HEK293 (cell line): ENCODE measurements around the genes CXCR6, CCR5, LTF, MYL3 and PTH1R.

- PRO-cap: no peak
- RRBS, 2 experiments: no CpG with 5 or more reads among the region's 1 CpG
Observed at GRCh38 chr3:45816726-45817036, 20.3 kb upstream of the SLC6A20 start.

DNA sequence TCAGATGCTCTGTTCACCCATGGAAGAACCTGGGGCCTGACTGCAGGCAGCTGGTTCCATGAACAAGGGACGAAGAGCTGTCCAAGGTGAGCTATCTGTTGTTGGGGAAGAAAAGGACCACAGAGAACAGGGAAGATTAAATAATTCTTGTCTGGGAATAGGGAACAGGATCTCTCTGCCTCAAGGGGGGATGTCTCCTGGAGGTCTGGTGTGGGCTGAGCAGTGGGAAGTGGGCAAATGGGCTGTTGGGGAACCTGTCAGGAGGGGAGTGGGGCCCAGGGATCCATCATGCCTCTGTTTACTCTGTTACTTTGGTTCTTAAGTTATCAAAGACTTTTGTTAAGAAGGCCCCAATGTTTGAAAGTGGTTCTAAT lies 22.8 kb upstream of the CXCR6 start:
- PRO-cap: no peak
- RRBS, 2 experiments: no CpG with 5 or more reads among the region's 1 CpG

DNA sequence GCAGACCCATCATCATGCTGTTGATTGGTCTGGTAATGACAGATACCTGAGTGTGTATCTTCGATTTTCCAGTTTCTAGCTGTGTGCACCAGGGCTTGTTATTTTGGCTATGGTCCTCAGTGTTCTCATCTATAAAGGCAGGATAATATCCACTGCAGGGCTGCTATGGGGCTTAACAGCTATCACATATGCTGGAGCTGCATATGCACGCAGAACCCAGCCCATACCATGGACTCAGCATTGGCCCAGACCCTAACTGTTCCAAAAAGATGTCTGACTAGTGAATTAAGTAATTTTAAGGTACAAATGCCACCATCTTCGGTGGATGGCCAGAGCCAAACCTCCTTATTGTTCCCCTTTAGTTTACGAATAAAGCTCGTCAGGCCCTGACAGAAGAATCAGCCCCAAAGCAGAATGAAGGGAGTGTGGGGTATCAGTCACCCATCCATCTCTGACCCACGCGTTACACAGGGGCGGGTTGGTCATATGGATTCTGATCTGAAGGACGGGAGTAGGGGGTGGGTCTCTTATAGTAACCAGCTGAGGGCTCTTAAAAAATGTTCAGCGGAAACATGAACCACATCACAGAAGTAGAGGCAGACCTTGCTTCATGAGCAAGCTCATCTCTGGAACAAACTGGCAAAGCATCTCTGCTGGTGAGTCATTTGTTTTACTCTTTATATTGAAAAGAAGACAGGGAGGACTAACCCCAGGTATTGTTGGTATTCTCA lies at the start of gene CXCR6:
TSS of gene CXCR6 (plus strand) at position 580 of the 731 bp plus-strand sequence.
- PRO-cap: no peak
- RRBS, 2 experiments: no CpG with 5 or more reads among the region's 10 CpGs

- PRO-cap: no peak
- RRBS, 2 experiments: no CpG with 5 or more reads among the region's 6 CpGs
Observed at GRCh38 chr3:45986256-45986817, 9.3 kb downstream of the FYCO1 start.

DNA sequence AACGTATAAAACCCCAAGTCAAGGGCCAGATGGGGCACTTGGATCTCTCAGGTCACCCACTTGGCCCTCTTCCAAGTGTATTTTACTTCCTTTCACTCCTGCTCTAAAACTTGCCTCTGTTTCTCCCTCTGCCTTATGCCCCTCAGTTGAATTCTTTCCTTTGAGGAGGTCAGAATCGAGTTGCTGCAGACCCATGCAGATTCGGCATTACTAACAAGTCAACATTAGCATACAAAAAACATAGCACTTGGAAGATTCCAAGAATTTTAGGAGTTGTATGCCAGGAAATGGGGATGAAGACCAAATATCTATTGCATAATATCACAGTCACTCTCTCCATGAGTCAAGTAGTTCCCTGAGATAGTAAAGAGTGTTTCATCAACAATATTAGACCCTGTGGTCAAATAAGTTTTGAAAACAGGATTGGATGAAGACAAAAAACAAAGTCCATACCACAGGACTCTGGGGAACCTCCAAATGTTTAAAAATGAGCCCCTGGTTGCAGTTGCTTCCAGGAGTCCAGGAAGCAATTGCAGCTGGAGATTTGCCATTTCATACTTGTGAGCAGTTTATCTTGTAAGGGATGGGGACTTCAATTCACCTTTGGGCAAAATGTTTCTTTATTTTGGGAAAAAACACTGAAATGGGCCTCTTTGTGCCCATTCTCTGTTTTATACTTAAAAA lies 11.0 kb upstream of the FYCO1 start:
- PRO-cap: no peak
- RRBS, 2 experiments: no CpG with 5 or more reads among the region's 3 CpGs

DNA sequence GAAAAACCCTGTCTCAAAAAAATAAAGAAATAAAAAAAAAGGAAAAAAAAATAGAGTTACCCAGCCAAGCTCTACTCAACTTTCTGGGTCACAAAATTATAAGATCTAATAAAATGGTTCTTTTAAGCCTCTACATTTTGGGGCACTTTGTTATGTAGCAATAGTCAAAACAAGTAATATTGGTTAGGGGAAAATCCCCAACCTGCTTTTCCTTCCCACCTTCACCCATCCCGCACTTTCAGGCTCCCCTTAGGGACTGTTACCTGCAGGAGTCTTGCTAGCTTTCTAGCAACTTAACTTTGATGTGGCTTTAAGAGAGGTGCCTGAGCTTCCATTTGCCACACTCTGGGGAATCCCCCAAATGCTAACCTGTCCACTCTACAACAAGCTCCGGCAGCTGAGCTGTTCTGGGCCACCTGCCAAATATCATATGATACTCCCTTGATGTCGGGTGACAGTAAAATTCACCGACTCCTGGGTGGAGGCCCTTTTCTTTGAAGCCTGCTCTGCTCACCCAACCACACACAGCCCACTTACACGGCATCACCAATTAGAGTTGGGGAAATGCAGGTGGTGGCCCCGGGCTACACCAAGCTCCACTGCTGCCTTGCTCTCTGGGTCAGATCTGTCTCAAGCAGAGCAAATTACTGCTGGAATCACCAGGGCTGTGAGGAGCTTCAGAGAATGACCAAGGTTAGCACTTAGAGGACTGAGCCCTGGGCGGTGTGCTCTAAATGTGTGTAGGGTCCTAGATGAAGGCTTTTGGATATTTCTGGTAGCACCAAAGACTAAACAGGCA lies 38.0 kb upstream of the XCR1 start:
- PRO-cap: no peak
- RRBS, 2 experiments: no CpG with 5 or more reads among the region's 7 CpGs

DNA sequence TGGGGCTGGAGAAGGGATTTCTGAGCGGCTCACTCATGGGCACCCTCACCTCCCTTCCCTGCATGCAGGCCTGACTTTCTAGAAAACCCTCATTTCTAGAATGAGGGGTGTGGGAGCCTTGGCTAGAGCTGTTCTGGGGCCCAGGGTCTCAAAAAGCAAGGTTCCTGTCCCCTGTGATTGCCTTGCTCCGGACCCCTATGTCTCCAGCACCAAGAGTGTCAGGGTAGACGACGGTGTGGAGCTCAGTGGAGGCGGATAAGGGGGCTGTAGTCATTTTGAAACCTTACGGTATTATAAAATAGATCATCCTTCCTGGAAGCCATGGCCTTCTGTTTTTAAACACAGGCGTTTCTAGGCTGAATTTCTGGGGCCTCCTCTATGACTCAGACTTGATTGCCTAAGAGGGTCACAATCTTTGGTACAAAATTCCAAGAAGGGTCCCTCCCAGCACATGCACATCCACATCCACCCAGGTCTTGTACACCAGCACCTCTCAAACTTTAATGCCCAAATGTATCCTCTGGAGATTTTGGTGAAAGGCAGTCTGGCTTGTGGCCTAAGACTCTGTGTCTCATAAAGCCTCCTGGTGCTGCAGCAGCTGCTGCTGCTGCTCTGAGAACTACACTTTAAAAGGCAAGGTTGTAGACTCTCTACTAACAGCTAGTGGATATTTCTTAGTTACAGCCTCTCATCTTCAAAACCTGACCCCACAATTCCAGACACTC lies 70.5 kb upstream of the XCR1 start:
- PRO-cap: no peak
- RRBS, 2 experiments: no CpG with 5 or more reads among the region's 7 CpGs

- PRO-cap: no peak
- RRBS, 2 experiments: no CpG with 5 or more reads among the region's 5 CpGs
Observed at GRCh38 chr3:46162852-46163630, 45.1 kb downstream of the CCR1 start.

- PRO-cap: no peak
- RRBS, 2 experiments: no CpG with 5 or more reads among the region's 4 CpGs
Observed at GRCh38 chr3:46206638-46207083, 1.5 kb downstream of the CCR1 start.

DNA sequence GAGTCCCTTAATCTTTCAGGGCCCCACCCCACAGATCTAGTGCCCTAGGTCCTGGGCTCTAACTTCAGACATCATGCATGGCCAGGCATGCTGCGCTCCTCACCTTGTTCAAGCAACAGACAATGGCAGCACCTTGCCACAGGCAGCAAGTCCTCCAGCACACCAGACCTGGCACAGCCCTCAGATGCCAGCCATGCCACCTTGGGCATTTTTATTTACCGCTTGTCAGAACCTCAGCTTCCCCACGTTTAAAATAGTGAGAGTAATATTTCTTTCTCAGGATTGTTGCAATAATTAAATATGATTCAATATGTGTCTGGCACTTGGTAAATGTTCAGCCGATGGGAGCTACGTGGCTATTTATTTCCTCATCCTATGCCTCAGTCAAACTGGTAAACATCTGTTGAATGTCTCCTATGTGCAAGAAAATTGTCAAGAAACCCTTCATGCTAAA lies 14.4 kb upstream of the CCR1 start:
- PRO-cap: no peak
- RRBS, 2 experiments: no CpG with 5 or more reads among the region's 5 CpGs

DNA sequence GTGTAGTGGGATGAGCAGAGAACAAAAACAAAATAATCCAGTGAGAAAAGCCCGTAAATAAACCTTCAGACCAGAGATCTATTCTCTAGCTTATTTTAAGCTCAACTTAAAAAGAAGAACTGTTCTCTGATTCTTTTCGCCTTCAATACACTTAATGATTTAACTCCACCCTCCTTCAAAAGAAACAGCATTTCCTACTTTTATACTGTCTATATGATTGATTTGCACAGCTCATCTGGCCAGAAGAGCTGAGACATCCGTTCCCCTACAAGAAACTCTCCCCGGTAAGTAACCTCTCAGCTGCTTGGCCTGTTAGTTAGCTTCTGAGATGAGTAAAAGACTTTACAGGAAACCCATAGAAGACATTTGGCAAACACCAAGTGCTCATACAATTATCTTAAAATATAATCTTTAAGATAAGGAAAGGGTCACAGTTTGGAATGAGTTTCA lies at the start of gene CCR5:
TSS of gene CCR5 (plus strand) at position 242 of the 450 bp plus-strand sequence.
- PRO-cap: no peak
- RRBS, 2 experiments: no CpG with 5 or more reads among the region's 4 CpGs

- PRO-cap: no peak
- RRBS, 2 experiments: no CpG with 5 or more reads among the region's 6 CpGs
Observed at GRCh38 chr3:46383324-46383995, 12.7 kb downstream of the CCR5 start.

DNA sequence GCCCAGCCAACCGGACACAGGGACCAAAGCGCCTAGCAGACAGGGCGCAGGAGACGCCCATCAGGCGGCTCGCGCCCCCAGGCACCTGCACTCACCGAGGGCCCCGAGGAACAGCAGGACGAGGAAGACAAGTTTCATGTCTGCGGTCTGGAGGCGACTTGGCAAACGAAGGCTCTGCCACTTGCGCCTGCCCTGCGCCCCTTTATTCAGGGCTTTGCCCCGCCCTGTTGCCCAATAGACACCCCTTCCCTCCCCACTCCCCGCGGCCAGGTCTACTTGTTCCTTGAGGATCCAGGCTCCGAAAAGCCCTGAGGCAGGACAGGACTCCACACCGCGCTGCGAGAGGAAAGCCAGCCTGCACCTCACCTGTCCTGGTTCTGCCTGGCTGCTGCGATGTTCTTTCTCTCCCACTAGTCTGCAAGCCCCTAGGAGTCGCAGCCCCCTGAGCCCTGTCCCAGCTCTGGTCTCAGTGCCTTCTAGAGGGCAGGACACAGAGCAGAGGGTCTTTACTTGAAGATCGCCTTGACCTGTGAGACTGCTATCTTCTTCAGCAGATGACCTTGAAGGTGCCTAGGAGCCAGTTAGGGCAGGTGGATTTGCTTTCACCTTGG lies at the start of gene LTF:
TSS of gene LTF (minus strand) at position 176 of the 611 bp plus-strand sequence.
- PRO-cap: no peak
- RRBS, 2 experiments: 92 to 98% methylated on average over 1 of the region's 25 CpGs

GRCh38 chr3:46563717-46565078 lies 1.9 kb downstream of the LRRC2 start:
- PRO-cap: no peak
- RRBS, 2 experiments: no CpG with 5 or more reads among the region's 10 CpGs

- PRO-cap: no peak
- RRBS, 2 experiments: no CpG with 5 or more reads among the region's 6 CpGs
Observed at GRCh38 chr3:46660766-46661470, 32.6 kb downstream of the ALS2CL start.

GRCh38 chr3:46664831-46665398 lies 28.6 kb downstream of the ALS2CL start:
- PRO-cap: no peak
- RRBS, 2 experiments: no CpG with 5 or more reads among the region's 11 CpGs

DNA sequence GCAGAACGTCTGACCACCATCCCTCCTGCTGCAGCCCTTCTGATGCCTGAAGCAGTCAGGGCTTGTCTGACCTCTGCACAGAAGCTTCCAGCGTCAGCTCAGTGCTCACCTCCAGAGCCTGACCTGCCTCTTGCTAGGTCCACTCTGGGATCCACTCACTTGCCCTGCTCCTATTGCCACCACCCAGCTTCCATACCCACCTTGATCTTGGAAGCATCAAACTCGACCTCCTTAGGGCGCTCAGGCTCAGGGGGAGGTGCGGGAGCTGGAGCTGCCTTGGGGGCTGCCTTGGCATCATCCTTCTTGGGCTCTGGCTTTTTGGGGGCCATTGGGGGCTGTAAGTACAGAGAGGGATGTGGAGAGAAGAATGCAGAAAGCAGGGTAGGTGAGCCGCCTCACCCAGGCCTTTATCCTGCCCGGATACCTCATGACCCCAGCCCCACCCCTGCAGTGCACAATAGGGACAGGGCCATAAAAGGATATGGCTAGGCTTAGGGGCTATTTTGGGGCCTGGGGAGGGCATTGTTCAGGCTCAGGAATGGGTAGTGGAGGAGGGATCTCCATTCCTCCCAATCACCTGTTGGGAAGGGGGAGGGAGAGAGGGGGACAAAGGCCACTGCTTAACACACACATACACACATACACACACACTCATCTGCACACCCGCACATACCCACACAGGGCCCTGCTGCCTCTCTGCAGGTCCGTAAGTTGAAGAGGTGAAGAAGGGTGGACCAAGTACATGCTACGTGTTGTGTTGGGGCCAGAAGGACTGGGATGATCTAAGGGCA lies at the start of gene MYL3:
TSS of gene MYL3 (minus strand) at position 383 of the 791 bp plus-strand sequence.
- PRO-cap: no peak
- RRBS, 2 experiments: no CpG with 5 or more reads among the region's 10 CpGs

- PRO-cap: no peak
- RRBS, 2 experiments: 39 to 90% methylated on average over 1 to 3 of the region's 22 CpGs
Observed at GRCh38 chr3:46874344-46875023, 3.0 kb upstream of the PTH1R start.

GRCh38 chr3:46877436-46877884 lies at the start of gene PTH1R:
TSS of gene PTH1R (plus strand) at chr3:46877721.
- PRO-cap: no peak
- RRBS, 2 experiments: no CpG with 5 or more reads among the region's 4 CpGs

GRCh38 chr3:46882391-46883176 lies 5.1 kb downstream of the PTH1R start:
- PRO-cap: no peak
- RRBS, 2 experiments: 1 to 2% methylated on average over 15 of the region's 77 CpGs